Heart (tissue), 3 donors: ENCODE measurements around the genes BLTP1, FGF2 and SPRY1.

DNA sequence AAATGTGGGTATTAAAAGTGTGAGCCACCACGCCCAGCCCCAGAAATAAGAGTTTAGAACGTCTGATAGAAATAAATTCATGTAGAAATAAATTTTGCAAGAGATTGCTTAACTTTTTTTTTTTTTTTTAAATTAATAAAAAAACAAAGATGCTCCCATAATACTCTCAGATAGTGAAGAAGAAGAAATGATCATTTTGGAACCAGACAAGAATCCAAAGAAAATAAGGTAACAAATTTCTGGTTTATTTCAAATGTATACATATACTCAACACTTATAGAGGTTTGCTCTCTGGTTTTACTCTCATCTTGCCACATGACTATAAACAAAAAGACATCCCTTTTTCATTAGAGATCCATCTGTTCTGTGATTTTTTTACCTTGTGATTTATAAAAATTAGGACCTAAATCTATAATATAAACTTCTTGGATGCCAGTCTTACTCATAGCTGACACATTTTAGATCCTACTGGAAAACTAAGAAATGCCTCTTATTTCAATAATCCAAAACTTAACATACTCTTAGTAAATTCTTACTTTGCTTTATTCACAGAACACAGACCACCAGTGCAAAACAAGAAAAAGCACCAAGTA, 7.4 kb downstream of the CCNA2 start:
- RAMPAGE, long total RNA, 2 experiments, result no peak in any of the 2 experiments

DNA sequence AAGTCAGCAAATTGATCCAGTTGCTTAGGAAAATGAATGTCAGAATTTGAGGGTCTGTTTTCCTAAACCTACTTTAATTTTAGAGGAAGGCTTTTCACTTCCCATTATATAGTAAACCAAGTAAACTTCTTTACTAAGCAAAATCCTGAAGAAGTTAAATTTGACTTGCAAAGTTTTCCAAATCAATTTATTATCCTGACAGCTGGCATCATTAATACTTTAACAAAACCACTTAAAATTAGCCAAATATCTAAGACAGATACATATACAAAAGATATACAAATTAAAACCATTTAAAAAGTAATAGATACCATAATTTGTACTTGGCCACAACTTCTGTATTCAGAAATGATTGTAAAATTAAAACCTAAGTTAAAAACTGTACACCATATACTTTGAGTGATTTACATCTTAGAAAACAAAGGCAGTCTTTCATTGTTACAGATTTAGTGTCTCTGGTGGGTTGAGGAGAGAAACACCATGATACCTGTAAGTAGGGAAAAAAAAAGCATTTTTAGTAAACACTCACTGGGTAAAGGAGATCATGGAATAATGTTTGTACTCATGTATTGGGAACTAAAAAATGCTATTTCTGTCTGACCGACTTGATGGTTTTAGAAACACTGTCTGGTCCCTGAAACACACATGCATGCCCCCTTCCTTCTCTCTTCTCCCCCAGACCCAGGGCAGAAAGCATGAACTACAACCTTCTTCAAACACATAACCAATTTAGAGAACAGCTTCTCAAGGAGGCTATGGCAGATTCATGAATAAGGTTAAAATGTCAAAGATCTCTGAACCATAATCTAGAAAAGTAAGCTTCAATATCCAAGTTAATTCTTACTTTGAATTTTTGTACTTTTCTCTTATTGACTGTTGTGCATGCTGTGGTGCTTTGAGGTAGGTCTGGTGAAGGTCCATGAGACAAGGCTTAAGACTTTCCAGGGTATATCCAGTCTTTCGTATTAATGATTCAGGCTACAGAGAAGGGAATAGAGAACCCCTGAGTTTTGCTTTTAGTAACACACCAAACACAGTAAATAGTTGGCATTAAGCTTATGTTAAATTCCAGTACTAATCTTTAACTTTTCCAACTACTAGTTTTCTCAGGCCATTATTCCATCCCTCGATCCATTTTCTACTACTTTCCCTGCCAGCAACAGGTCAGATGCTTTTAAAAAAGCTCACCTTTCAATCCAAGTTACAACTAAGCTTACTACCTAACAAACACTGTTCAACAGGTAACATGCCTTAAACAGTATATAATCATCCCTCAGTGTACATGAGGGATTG, 6.0 kb downstream of the CCNA2 start:
- RAMPAGE, long total RNA, 2 experiments, result no peak in any of the 2 experiments

DNA sequence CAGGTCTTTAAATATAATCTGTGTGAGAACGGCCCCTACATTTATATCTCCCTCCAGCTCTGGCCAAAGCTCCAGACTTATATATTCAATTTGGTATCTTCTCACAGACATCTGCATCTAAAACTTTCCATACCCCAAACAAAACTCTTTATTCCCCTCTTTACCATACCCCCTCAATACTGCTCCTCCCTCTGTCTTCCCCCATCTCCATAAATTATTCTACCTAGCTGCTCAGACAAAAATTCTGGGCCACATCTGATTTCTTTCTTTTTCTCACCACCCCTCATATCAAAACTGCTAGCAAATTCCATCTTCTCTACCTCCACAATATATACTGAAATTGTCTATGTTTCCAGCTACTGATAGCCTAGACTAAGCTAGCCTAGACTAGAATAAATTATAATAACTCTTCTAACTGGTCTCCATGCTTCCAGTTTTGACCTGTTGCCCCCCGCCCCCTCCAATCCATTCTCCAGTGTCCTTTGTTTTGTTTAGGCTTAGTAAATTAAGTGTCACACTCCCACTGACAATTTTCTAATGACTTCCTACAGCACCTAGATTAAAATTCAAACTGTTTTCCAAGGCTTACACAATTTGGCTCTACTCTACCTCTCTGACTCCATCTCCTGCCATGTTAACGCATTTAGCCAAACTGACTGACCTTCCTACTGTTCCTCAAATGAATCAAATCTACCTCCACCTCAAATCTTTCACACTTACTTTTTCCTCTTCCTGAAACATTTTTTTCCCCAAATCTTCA, 16.8 kb downstream of the BBS7 start:
- RAMPAGE, long total RNA, 2 experiments, result no peak in any of the 2 experiments

- RAMPAGE, long total RNA, 2 experiments, result start-site peak on the plus strand in 1 of 2 experiments, at chr4:122152357-122152521 at its widest, 28 to 245 reads per replicate
Observed at GRCh38 chr4:122152149-122153165, at the start of gene BLTP1. TSS of gene BLTP1 (plus strand) at chr4:122152331.

DNA sequence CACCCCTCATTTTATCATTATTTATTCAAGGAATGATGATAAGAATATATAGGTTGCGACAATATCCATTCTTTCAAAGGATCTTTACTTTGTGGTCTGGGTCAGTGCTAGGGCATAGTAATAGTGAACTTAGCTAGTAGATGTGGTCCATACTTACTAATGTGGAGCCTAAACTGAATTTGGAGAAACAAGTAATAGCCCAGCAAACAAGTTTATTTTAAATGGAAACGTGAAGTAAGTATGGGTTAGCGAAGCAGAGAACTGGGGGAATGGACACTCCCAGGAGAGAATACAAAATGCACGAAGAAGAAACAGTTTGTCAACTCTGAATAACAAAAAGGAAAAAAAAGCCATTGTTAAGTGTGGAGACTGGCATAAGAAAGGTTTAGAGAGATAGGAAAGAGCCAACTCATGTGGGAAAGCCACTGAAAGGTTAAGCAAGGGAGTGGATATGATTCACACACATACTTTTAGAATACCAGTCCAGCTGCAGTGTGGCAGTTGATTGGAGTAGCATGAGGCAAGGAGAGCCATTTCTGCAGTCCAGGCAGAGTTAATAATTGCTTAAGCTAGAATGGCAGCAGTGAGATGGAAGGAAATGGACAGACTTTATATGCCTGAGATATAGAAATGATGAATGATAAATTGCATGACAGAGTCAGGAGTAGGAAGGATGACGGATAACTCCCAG, 37.0 kb upstream of the ADAD1 start:
- RAMPAGE, long total RNA, 2 experiments, result no peak in any of the 2 experiments

- RAMPAGE, long total RNA, 2 experiments, result no peak in any of the 2 experiments
Observed at GRCh38 chr4:122347345-122347991, 31.3 kb upstream of the ADAD1 start.

DNA sequence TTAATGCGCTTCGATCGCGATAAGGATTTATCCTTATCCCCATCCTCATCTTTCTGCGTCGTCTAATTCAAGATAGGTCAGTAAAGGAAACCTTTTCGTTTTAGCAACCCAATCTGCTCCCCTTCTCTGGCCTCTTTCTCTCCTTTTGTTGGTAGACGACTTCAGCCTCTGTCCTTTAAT, 658 bp upstream of the FGF2 start:
- RAMPAGE, long total RNA, 2 experiments, result no peak in any of the 2 experiments

GRCh38 chr4:122826395-122826921, at the start of gene FGF2:
TSS of gene FGF2 (plus strand) at chr4:122826831.
- RAMPAGE, long total RNA, 2 experiments, result no peak in any of the 2 experiments

DNA sequence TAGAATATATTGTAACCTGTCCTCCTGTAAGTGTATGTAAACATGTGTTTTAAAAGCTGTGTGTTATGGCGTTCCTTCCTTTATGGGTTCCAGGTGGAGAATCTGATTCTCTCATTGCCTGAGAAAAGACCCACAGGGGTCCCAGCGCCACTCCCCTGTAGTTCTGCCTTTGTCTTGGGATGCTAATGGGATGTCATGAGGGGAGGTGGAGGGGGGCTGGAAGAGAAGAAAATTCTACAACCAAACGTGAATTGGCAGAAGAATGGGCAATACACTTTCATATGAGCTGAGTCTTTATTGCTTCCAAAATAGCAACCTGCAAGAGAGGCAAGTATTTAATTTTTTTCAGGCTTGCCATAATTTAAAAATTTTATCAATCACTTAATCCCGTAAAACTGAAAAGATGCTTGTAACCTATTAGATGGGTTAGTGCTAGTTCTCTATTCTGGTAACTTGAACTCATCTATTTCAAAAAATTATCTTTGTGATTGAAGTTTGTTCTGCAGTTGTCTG, 1.8 kb downstream of the FGF2 start:
- RAMPAGE, long total RNA, 2 experiments, result no peak in any of the 2 experiments

GRCh38 chr4:123338538-123338962, 58.0 kb upstream of the SPRY1 start:
- RAMPAGE, long total RNA, 2 experiments, result no peak in any of the 2 experiments

- RAMPAGE, long total RNA, 2 experiments, result no peak in any of the 2 experiments
Observed at GRCh38 chr4:123396420-123397129, at the start of gene SPRY1. TSS of gene SPRY1 (plus strand) at chr4:123396795.

DNA sequence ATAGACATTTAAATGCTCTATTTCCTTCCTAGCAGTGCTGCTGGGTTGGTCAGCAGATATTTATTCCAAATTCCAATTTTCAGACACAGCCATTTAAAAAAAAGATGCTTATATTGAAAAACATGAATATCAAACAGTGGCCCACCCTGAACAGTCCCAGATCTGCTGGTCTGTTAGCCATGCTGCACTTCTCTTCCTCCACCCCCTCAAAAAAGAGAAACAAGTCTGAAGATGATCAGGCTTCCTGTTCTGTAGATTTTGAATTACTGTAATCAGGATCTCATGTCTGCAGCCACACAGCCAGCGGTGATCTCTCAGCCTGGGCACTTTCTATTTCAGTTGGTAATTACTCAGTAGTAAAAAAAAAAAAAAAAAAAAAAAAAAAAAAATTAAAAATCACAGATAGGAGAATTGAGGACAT, 46.7 kb downstream of the SPRY1 start:
- RAMPAGE, long total RNA, 2 experiments, result no peak in any of the 2 experiments

DNA sequence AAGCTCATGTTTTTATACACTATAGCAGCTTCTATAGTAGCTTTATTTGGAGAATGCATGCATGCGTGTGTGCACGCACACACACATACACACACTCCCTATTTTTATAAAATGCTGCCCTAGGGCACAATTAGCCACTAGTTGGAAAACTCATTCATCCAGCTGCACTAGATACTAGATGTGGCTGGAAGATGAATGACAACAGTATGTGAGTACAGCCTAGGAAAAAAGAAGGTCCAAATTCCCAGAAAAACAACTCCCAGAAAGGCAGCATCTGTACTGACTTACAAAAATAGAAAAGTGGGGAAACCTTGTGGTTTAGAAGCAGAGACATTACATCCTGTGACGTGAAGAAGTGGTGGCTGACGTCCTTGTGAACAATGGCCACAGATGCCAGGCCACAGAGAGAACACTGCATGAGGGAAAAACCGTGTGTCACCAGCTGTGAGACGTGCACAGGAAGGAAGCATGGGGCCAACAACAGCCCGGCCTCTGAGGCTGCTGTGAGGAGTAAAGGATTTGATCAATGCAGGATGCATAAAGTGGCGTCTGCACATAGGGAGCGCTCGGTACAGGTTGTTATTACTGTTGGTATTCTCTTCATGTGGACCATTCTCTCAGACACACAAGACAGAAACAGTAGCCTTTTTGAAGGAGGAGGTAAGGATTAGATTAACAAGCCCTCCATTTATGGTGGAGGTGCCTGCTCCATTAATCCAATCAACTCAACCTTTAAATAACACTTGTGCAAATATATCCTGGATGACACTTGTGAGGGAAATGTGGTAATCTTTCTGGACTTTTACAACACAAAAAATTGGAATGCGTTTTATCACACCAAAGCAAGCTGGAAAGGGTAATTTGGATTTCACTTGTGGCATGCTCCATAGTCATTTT, 81.3 kb downstream of the SPRY1 start:
- RAMPAGE, long total RNA, 2 experiments, result no peak in any of the 2 experiments

- RAMPAGE, long total RNA, 2 experiments, result no peak in any of the 2 experiments
Observed at GRCh38 chr4:123488708-123489423, 92.3 kb downstream of the SPRY1 start.

- RAMPAGE, long total RNA, 2 experiments, result no peak in any of the 2 experiments
Observed at GRCh38 chr4:123832768-123833302, 436.2 kb downstream of the SPRY1 start.

DNA sequence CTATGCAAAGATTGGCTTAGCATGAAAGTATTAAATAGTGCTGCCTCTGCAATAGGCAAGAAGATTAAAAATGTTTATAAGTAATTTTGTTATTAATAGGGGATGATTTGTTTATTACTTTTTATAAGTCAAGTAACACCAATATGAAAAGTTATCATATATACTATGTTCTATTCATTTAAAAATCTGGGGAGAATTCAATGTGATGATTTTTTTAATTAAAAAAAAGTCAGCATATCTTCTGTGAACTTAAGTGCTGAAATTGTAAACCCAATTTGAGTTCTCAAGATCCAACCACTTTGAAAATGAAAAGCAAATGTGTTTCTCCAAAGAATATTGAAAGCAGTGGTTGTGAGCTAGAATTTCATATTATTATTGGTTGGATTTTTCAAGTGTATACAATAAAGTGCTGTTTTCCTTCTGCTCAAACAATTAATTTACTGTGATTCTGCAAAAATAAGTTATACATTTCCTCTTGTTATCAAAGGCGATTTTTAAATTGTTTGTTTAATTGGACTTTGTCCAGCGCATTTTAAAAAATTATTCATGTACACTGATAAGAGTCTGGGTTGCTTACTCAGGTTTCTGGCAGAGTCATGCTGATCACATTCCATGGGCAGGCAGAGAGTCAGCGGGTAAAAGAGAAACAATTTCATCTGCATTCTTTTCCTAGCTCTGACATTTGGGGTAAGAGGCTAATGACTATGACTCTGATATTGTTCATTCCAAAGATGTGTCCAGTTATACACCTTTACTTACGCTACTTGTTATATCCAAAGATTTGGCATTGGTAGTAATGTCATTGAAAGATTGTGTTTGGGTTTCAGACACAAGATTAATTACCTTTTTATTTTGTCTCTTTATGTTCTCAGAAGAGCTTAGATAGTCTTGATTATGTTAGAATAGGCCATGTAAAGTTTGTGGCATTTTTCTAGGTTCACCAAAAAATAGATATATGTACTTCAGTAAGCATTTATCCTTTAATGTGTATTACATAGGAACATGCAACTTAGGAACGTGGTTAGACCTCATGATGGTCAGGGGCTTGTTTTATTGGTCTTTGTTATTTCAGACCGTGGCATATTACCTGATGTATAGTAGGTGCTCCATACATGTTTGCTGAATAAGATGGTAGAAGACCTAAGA, 8.9 kb downstream of the FAT4 start:
- RAMPAGE, long total RNA, 2 experiments, result no peak in any of the 2 experiments

GRCh38 chr4:125390056-125390793, 75.5 kb downstream of the FAT4 start:
- RAMPAGE, long total RNA, 2 experiments, result no peak in any of the 2 experiments

DNA sequence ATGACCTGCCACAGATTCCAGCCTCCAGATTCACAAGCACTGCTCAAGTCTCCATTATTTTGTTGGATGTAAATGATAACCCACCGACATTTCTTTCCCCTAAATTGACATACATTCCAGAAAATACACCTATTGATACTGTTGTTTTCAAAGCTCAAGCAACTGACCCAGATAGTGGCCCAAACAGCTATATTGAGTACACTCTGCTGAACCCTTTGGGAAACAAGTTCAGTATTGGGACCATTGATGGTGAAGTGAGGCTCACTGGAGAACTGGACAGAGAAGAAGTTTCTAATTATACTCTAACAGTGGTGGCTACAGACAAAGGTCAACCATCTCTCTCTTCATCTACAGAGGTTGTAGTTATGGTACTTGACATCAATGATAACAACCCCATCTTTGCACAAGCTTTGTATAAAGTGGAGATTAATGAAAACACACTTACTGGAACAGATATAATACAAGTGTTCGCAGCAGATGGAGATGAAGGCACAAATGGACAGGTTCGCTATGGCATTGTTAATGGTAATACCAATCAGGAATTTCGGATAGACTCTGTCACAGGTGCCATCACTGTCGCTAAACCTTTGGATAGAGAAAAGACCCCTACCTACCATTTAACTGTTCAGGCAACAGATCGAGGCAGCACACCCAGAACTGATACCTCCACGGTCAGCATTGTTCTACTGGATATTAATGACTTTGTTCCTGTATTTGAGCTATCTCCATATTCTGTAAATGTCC, 100.4 kb downstream of the FAT4 start:
- RAMPAGE, long total RNA, 2 experiments, result no peak in any of the 2 experiments

- RAMPAGE, long total RNA, 2 experiments, result no peak in any of the 2 experiments
Observed at GRCh38 chr4:126483574-126484450, 1148.9 kb upstream of the INTU start.

- RAMPAGE, long total RNA, 2 experiments, result no peak in any of the 2 experiments
Observed at GRCh38 chr4:126954468-126955498, 678.0 kb upstream of the INTU start.